Upper lobe of left lung (tissue), 5 donors: ENCODE measurements around a stretch of chr11.

- PRO-cap, 2 experiments, result no peak in any of the 2 experiments
- RAMPAGE, long total RNA, 4 experiments, result no peak in any of the 4 experiments
These were observed 198.9 kb upstream of the MTNR1B start for GRCh38 chr11:92770602-92770988.

DNA sequence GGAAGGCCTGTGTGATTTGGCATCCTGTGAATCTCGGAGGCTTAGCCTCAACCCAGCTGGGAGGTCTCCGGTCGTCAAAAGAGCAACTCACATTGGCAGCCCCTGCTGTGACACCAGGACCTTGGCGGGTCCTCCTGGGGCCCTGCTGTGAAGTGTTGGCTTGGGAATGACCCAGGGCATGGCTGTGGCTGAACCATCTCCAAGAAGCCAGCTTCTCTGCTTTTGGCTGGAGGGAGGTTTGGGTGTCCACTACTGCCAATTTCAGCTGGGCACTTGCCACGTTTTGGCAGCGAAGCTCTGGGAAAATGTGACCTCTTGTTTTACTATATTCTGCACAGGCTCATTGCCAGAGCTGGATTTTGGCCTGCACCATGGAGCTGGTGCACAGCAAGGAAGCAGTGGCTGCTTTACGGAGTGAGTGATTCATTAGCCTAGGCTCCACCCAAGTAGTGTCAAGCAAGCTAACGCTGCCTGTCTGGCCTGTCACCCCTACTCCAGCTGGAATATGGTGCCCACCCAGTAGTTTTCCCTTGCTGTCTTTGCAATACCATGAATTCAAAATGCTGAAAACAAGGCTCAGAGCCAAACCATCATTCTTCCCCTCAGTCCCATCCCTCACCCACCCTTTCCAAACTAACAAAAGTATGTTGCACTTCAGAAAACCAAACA, 24.3 kb upstream of the SMCO4 start:
- PRO-cap, 2 experiments, result no peak in any of the 2 experiments
- RAMPAGE, long total RNA, 4 experiments, result no peak in any of the 4 experiments

DNA sequence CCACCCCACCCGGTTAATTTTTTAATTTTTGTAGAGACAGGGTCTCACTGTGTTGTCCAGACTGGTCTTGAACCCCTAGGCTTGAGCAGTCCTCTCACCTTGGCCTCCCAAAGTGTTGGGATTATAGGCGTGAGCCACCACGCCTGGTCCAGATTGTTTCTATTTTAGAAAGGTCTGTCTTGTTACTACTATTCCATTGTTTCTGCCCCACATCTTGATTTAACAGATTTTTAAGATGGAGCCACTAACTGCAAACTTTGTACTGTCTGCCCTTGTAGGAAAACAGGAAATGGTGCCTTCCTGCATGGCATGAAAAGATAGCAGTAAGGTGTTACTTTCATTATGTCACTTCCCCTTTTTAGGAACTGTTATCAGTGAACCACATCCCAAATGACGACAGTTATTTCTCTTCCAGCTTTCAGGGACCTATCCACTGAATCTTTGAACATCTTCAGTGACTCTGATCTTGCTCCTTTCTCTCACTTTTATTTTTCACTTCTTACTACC, 23.2 kb downstream of the TAF1D start:
- PRO-cap, 2 experiments, result no peak in any of the 2 experiments
- RAMPAGE, long total RNA, 4 experiments, result no peak in any of the 4 experiments

DNA sequence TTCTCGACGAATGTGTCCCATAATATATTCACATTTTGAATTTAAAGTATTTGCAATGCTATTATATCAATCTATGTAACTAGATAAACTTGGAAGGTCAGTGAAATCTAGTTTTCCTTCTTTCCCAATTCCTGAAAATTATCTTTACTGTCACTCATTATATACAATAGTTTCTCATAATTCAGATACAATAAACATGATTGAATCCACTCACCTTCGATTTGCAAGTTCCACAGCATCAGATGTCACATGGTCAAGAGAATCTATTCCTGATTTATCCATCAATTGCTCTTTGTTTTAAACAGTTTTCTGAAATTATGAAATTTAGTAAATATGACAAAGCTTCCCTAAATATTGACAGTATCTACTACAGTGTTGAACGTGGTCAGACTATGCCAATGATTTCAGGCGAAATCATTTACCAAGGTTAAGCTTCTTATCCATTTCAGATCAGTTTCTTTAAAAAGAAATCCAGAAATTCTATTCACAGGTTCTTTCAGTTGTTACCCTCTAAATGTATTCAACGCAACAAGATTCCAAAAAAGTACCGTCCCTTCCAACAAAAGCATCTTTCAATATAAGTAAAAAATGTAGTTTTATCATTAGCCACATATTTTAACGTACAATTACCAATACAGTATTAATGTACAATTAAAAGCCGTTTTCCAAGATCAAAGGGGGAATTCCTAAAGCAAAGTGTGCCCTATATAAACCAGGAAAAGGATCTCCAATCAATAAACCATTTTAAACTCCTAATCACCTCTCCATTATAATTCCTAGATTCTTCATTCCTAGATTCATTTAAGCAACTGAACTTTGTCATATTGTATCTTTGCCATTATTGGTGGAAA, 2.0 kb downstream of the TAF1D start:
- PRO-cap, 2 experiments, result no peak in any of the 2 experiments
- RAMPAGE, long total RNA, 4 experiments, result start-site peak on the minus strand in 2 of 4 experiments, centred at positions 254 to 259 of the sequence, 5 to 24 reads per replicate

DNA sequence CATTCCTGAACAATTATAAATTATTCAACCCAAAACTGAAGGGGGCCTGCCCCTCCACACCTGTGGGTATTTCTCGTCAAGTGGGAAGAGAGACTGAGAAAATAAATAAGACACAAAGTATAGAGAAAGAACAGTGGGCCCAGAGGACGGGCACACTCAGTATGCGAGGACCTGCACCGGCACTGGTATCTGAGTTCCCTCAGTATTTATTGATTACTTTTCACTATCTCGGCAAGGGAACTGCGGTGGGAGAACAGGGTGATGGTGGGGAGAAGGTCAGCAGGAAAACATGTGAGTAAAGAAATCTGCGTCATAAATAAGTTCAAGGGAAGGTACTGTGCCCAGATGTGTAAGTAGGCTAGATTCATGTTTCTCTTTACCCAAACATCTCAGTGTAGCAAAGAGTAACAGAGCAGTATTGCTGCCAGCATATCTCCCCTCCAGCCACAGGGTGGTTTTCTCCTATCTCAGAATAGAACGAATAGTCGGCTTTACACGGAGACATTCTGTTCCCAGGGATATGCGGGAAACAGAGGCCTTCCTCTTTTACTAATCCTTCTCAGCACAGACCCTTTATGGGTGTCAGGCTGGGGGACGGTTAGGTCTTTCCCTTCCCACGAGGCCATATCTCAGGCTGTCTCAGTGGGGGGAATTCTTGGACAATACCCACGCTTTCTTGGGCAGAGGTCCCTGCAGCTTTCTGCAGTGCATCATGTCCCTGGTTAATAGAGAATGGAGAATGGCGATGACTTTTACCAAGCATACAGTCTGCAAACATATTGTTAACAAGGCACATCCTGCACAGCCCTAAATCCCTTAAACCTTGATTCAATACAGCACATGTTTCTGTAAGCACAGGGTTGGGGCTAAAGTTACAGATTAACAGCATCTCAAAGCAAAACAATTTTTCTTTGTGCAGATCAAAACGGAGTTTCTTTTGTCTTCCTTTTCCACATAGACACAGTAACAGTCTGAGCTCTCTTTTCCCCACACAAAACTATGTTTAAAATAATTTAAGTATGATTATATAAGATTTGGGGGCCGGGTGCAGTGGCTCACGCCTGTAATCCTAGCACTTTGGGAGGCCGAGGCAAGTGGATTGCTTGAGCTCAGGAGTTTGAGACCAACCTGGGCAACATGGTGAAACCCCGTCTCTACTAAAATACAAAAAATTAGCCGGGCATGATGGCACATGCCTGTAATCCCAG, 3.6 kb downstream of the C11orf54 start:
- PRO-cap, 2 experiments, result no peak in any of the 2 experiments
- RAMPAGE, long total RNA, 4 experiments, result no peak in any of the 4 experiments

- PRO-cap, 2 experiments, result no peak in any of the 2 experiments
- RAMPAGE, long total RNA, 4 experiments, result no peak in any of the 4 experiments
These were observed 8.7 kb downstream of the MED17 start for GRCh38 chr11:93792837-93793036.

DNA sequence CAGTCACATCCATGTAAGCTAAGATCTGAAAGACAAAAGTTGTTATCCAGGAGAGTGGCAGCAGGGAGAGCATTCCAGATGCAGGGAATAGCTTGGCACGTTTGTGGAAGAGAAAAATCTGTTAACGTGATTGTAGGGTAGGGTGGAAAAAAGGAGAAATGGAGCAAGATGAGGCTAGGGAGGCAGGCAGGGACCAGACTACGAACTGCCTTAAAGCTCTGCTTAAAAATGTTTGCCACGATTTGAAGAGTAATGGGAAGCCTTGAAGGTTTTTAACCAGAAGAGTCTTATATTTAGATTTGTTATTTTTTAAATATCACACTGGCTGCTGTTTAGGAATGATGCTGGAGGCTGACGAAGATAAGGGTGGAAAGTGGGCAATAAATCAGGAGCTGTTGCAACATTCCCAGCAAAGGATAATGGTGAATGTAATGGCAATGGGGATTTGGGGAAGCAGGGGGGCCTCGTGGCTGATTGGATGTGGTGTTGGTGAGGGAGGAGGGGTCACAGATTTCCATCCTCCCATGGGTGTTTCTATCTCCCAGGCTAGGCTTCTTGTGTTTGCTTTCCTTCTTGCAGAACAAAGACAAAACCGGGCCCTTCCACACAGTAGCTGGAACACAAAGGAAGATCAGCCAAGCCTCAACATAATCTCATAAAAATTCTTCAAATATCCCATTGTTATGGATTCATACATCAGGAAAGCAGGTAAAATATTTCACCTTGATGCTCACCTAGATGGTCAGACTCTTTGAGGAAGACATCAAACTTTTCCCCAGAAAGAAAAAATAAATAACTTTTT, 80.7 kb downstream of the PIWIL4 start:
- PRO-cap, 2 experiments, result no peak in any of the 2 experiments
- RAMPAGE, long total RNA, 4 experiments, result no peak in any of the 4 experiments

DNA sequence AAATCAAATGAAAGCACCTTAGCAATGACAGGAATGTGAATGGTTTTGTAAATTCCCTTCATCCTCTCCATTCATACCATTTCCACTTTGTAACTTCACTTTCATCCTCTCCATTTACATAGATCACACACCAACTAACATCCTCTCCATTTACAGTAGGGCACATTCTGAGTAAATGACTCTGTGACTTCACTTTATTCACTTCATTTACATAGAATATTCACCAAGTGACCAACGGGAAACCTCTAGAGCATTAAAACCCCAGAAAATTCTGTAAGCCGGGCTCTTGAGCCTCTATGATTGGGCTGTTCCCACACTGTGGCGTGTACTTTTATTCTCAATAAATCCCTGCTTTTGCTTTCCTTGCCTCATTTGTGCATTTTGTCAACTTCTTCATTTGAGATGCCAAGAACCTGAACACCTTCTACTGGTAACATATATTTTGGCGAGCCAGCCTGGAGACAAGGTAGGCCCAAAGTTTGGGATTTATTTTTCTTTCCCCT, 83.0 kb downstream of the PIWIL4 start:
- PRO-cap, 2 experiments, result no peak in any of the 2 experiments
- RAMPAGE, long total RNA, 4 experiments, result no peak in any of the 4 experiments

GRCh38 chr11:95172549-95173508, 58.2 kb downstream of the SESN3 start:
- PRO-cap, 2 experiments, result no peak in any of the 2 experiments
- RAMPAGE, long total RNA, 4 experiments, result no peak in any of the 4 experiments

DNA sequence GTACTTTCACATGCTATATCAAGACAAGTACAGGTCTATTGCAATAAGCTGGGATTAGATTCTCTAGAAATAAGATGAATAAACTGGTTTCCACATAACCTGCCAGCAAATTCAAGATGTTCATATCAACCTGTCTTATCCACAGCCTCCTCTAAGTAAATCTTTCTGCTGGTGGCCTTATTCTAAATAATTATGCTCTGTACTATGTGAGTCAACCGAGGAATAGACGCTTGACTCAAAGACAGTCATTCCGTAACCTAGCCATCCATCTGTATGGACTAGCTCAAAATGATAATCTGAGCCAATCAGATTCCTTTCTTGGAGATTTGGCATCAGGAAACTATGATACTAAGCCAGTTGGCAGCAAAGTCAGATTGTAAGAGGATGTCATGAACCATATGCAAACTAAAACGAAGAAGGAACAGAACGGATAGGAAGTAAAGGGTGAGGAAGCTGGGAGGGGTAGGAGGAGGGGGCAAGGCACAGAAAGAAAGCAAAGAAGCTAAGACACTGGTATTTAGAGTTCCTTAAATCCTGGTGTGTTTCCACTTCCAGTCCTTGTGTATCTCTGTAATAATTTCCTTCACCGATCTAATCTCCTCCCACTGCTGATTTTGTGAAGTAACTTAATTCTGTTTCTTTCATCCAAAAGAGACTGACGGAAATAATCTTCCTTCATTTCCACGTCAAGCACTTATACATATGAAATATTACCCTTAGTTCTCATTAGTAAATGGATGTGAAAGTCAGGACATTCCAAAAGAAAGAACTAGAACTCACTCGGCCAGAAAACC, 10.7 kb upstream of the SESN3 start:
- PRO-cap, 2 experiments, result no peak in any of the 2 experiments
- RAMPAGE, long total RNA, 4 experiments, result no peak in any of the 4 experiments

DNA sequence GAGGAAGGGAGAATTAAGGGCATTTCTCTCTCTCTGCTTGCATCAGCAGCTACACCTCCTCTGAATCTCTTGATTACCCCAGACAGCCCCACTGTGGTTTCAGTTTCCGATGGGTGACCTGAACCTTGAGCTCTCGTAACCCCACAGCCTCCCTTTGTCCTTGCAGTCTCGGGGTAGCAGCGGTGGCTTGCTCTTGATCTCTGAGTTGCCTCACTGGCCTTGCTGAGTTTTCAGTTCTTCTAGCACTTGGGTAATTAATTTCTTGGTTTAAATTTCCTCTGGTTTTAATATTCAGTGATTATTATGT, 212.5 kb upstream of the SESN3 start:
- PRO-cap, 2 experiments, result no peak in any of the 2 experiments
- RAMPAGE, long total RNA, 4 experiments, result no peak in any of the 4 experiments

GRCh38 chr11:95688443-95688713, 101.2 kb downstream of the FAM76B start:
- PRO-cap, 2 experiments, result no peak in any of the 2 experiments
- RAMPAGE, long total RNA, 4 experiments, result no peak in any of the 4 experiments

- PRO-cap, 2 experiments, result no peak in any of the 2 experiments
- RAMPAGE, long total RNA, 4 experiments, result no peak in any of the 4 experiments
These were observed 96.6 kb downstream of the FAM76B start for GRCh38 chr11:95692915-95693427.

DNA sequence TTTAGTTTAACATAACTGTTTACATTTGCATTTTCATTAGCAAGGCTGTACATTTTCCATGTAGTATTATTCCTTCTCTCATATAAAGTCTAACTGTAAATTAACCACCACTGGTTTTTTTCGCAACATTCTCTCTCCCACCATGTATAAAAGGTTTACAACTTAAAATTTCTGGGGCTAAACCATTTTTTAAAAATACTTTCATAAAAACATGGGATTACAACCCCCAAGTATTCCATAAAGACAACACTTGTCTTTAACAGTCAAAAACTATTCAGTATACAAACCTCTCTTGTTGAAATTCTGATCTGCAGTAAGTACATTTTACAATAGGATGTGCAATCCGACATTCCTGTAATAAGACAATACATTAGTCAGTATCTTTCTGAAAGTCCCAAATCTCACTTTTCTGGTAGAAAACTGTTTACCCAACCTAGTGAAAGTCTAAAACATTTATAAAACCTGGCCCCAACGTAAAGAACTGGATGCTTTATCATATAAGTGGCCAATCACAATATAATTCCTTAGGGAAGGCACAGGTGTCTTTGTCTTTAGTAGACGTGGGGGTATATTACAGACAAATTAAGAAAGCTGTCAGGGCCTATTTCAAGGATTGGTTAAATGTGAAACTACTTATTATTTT, 1.2 kb downstream of the FAM76B start:
- PRO-cap, 2 experiments, result no peak in any of the 2 experiments
- RAMPAGE, long total RNA, 4 experiments, result start-site peak on the minus strand in 1 of 4 experiments, centred at position 437 of the sequence, 23 reads per replicate

DNA sequence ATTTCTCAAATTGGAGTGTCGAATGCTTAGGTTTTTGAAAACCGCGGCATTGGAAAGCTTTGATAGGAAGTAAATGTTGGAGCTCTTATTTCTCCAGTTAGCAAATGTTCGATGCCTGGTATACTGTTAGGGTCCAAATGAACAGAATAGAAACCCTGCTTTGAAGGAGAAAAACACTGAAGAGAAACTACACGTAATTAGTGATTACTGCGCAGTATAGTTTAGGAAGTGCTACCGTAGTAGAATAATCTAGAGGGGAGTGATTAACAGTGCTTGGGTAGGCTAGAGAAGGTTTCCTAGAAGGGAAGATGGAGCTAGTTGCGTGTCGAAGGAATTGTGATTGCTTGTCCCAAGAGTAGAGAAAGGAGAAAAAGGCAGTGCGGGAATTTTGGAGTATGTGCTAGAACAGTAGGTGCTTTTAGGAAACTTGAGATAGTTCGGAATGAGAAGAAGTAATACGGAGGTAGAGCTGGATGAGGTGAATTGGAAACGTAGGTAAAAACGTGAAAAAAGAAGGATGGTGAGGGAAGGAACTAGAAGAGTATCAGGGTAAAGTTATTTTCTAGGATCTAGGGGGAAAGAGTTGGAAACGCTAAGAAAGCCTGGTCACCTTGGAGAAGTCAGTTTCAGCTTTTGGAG, 1.2 kb downstream of the CEP57 start:
- PRO-cap, 2 experiments, result no peak in any of the 2 experiments
- RAMPAGE, long total RNA, 4 experiments, result start-site peak on the plus strand in 1 of 4 experiments, centred at position 287 of the sequence, 18 reads per replicate

DNA sequence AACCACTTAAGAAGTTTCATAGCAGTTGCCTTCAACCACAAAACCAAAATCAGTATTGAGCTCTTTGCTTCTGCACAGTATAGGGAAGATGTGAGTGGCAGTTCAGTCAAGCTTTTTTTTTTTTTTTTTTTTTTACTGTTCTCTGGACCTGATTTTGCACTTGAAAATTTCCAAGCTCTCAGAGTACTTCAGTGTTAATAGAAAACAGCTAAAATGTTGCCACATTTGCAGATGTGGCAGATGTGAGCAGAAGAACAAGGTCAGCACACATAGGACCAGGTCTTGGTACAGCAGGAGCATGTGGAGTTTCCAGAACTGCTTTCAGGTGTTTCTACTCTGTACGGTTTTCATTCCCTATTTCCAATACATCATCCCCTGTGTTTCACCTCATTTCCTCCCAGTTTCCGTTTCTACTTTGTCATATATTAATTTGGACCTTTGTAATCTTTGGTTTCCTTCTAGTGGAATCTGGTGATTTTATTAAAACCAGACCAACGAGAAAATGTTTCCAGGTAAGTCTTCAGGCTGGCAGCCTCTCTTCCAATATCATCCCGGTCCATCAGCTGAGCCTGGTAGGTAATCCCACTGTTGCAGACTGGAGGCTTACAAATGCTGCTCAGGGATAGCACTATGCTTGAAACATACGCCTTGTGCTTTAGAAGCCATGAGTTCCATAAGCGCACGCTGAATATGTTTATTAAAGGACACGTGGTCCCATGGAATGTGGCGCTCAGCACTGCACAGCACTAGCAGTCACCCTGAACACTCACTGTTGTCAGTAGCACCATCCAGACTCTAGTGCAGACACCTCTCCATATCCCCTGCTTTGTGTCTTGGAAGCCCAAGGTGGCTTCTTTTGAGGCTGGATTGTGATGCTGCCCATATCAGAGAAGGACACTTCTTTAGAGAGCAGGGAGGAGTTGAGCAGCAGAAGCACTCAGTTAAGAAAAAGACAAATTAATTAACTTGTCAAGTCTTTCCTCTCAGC, 121.1 kb downstream of the MAML2 start:
- PRO-cap, 2 experiments, result no peak in any of the 2 experiments
- RAMPAGE, long total RNA, 4 experiments, result no peak in any of the 4 experiments

- PRO-cap, 2 experiments, result no peak in any of the 2 experiments
- RAMPAGE, long total RNA, 4 experiments, result no peak in any of the 4 experiments
These were observed 115.8 kb downstream of the MAML2 start for GRCh38 chr11:96227198-96227548.

DNA sequence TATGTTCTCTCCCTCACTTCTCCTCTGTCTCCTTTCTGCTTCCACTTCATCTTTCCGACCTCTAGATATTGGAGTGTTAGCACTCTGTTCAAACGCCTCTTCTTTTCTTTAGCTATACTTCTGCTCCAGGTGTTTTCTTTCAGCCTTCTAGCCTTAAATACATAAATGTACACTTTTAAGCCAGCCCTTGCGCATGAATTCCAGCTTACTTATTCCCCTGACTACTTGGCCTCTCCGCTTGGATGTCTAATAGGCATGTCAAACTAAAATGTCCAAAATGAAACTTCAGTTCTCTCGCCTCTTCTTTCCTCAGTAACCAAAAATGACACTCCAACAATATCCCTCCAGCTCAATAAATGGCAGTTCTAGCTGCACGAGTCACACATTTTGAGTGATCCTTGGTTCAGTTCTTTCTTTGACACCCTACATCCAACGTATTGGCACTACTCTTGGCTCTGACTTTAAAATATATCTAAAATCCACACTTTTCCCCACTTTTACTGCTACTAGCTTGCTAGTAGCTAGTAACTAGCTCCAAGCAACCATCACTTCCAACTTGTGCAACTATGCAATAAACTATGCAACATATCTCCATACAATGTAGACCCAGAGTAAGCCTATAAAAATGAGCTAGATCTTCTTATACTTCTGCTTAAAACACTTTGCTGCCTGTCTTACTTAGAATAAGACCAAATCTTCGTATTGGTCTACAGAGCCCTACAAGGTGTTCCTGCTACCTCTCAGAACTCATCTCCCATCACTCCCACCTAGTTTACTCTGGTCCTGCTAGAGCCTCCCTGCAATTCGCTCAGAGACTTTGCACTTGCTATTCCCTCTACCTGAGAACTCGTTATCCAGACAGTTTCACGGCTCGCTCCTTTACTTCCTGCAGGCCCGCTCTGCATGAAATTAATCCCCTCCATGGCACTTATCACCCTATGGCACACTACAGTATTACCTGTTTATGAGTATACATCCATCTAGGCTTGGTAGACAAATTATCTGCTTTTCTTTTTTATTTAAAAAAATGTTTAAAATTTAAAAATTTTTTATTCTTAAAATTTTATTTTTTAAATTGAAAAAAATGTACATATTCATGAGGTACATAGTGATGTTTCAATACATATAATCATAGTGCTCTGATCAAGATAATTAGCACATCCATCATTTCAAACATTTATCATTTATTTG, 93.4 kb downstream of the MAML2 start:
- PRO-cap, 2 experiments, result no peak in any of the 2 experiments
- RAMPAGE, long total RNA, 4 experiments, result start-site peak on the minus strand in 2 of 4 experiments, centred at positions 177 to 921 of the sequence, 15 to 53 reads per replicate

DNA sequence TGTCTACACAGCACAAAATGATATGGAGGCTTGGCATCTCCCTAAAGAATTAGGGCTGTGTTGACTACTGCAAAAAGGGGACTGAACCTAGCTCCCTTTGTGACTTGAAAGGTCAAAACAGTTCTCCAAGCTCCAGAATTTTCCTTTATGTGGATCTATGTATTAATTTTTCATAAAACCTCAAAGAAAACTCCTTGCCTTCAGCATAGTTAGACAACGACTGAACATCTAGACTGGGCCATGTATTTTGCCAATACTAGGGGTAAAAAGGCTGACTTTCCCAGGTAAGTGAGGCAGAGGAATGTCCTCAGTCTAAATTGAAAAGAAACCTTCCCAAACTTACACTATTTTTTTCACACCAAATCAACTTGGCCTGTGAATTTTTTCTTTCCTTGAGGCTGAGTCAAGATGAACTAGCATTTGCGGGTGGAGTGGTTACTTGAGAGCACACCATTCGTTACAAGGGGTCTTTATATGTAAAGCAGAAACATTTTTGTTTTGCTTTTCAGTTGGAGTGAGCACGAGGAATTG, 36.6 kb downstream of the MAML2 start:
- PRO-cap, 2 experiments, result no peak in any of the 2 experiments
- RAMPAGE, long total RNA, 4 experiments, result no peak in any of the 4 experiments

GRCh38 chr11:96317615-96318664, 25.1 kb downstream of the MAML2 start:
- PRO-cap, 2 experiments, result no peak in any of the 2 experiments
- RAMPAGE, long total RNA, 4 experiments, result no peak in any of the 4 experiments